ENCODE results near the gene SLC22A13.

GRCh38 chr3:37508870-37509496 lies 57.0 kb downstream of the ITGA9 start:
- PRO-cap, result no peak
- RRBS, 2 experiments, result no CpG with 5 or more reads among the region's 2 CpGs

DNA sequence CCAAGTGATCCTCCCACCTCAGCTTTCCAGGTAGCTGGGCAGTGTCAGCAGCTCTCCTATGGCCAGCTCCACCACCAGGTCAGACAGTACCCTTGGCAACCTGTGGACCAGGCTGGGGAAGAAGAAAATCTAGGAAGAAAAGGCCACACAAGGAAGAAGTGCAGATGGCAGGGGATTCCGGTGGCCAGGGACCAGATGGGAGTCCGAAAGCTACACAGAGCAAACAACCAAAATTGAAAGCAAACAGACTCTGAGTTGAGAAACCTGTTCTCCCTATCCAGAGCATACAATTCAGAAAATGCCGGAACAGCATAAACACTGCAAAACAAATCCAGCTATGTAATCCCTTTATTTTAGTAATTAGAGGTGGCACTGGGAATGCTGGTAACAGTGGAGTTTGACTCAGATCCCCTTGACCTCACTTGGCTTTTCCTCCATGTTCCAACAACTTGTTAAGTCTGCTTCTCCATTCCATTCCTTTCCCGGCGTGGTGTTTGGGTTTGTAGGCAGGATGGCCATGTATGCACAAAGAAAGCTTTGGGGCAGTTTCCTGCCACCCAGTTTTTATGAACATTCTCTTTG lies 143.4 kb downstream of the ITGA9 start:
- PRO-cap, result no peak
- RRBS, 2 experiments, result no CpG with 5 or more reads among the region's 5 CpGs

DNA sequence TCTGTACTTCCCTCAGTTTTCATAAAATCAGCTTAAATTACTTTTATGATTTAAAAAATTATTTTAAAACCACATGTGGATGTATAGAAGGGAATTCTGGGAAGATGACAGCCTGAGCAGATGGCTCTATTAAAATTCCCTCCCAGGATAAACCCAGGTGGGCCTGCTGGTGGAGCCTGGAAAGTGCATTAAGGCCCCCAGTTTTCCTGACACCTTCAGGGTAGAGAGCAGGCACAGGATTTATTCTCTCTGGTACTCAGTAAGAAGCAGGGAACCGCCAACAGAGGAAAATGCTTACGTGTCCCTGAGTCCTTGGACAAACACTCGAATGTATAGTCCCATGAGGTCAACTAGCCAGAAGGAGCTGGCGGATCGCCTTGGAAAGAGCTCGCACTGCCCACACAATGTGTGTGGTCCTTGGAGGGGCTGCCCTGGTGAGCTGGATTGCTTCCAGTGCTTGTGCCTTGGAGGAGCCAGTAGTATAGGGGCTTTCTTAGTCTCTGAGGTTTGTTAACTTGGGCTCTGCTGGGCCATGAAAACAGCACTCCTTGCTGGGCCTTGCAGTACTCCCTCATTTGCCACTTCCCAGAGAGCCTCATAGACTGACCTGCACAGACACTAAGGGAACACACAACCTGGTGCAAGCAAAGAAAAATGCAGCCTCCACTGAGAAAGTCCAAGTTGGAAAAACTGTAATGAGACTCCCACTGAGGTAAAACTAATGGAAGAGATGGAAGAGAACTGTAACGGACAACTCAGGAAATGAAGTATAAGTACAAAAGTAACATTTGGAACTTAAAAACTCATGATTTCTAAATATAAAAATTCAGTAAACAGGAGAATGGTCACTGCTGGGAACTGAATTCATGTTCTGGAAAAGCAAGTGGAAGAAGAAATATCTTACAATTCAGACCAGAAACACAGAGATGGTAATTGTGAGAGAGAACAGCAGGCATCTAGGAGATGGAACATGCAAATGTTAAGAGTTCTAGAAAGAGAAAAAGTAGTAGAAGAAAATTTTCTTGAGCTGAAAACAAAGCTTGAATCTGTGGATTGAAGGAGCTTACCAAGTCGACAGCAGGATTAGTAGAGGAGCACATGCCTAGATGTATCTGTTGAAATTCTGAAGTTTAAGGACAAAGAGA lies 40.6 kb upstream of the VILL start:
- PRO-cap, result no peak
- RRBS, 2 experiments, result no CpG with 5 or more reads among the region's 8 CpGs

- PRO-cap, result no peak
- RRBS, 2 experiments, result no CpG with 5 or more reads among the region's 13 CpGs
Observed at GRCh38 chr3:37987679-37988510, 2.7 kb upstream of the VILL start.

DNA sequence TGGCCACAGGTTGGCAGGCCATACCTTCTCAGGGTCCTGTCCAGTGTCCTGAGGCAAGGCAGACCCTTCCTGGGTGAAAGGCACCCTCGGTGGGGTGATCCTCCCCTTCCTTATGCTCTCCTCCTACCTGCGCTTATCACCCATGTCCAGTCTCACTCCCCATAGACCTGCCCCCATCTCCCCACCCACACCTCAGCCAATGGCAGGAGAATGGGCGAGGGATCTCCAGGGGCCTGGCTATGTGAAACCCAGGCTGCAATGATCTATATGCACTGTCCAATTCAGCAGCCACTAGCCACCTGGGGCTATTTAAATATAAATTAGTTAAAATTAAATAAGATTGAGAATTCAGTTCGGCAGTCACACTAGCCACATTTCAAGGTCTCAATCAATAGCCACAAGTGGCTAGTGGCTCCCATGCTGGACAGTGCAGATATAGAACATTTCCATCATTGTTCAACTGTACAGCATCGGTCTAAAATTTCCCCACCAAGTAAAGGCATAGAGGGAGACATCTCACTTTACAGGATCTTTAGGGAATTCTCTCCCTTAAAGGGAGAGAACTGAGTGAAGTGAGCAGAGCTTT lies 10.4 kb downstream of the PLCD1 start:
- PRO-cap, result no peak
- RRBS, 2 experiments, result no CpG with 5 or more reads among the region's 5 CpGs

DNA sequence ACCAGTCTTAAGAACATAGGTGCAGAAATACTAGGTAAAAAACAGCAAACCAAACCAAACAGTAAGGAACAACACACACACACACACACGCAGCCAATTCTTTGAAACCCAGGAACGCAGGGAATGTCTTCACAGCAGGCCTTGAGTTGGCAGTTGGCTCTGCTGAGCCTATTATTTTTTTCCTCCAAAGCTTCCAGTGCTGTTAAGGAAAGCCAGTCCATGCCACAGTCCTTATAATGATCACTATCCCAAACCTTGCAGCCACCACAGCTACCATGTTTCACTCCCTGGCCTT lies 30.4 kb downstream of the DLEC1 start:
- PRO-cap, result no peak
- RRBS, 2 experiments, result no CpG with 5 or more reads among the region's 2 CpGs

- PRO-cap, result no peak
- RRBS, 2 experiments, result no CpG with 5 or more reads among the region's 10 CpGs
Observed at GRCh38 chr3:38122775-38123467, 14.0 kb downstream of the ACAA1 start.

DNA sequence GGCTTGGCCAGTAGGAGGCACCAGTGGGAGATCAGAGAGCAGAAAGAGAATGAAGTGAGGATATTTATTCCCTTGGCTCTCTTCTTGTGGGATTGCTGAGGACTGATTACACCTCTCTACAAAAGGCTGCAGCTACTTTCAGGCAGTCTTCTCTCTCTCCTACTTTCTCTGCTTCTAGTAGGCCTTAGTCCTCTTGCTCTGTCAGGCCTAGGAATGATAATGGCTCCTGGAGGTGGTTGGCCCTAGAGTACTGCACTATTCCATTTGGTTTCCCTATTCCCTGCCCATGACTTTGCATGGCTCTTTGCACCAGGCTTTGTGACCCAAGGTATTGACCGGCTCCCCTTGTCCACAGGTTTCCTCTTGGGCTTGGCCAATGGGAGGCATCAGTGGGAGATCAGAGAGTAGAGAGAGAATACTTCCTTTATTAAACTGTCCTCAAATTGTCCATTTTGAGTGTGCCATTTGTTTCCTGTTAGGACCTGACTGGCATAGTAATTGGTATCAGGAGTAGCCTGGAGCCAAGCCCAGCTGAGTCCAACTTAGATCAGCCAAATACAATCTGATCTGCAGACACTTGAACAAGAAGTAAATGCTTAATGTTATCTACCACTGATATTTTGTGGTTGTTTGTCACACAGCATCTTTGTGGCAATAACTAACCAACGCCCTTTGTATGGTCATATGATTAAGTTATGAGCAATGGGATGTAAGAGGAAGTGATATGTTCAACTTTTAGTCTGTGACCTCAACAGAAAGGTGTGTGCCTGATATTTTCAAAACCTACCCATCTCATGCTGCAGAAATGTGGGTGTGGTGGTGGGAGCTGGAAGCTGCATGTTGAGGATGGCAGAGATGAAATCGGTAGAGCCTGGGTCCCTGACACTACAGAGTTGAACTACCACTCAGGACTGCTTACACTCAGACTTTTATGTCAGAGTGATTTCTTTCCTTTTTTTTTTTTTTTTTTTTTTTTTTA lies 13.2 kb downstream of the MYD88 start:
- PRO-cap, result no peak
- RRBS, 2 experiments, result no CpG with 5 or more reads among the region's 3 CpGs

DNA sequence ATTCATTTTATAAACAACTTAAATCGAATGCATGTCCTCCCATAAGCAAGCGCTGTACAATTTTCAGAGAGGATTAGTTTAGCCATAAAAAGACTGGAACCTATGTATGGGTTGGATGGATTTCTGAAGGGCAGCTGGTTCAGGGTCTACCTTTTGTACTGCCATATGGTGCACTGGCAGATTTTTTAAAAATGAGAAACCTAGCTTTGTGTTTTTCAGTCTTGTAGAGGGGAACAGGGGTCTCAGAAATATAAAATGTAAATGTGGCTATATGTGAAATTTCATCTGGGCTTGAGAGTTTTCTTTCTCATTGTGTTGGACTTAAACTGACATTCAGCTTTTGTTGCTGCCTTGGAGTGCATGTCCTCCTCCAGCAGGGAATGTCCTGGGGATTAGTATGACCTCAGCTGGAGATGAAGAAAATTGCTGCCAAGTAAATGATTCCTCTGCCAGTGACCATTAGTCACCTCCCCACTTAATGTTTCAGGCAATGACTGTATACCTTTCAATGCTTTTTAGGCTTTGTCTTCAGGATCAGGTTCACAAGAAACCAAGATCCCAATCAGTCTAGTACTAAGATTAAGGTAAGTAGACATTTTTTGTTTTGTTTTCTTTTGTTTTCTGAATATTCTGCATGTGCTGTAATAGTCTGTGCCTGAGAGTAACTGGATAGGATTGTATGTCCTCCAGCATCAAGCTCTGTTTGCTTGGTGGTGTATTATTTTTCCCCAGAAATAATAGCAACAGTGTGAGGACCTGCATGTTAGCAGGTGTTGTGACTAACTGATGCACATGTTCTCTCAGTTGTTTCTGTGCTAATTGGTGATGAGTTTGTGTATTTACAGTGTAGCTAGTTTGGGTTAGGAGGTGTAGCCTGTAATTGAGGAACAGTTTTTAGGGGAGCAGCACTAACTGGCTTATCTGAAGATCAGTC lies 18.2 kb upstream of the SLC22A13 start:
- PRO-cap, result no peak
- RRBS, 2 experiments, result no CpG with 5 or more reads among the region's 2 CpGs

DNA sequence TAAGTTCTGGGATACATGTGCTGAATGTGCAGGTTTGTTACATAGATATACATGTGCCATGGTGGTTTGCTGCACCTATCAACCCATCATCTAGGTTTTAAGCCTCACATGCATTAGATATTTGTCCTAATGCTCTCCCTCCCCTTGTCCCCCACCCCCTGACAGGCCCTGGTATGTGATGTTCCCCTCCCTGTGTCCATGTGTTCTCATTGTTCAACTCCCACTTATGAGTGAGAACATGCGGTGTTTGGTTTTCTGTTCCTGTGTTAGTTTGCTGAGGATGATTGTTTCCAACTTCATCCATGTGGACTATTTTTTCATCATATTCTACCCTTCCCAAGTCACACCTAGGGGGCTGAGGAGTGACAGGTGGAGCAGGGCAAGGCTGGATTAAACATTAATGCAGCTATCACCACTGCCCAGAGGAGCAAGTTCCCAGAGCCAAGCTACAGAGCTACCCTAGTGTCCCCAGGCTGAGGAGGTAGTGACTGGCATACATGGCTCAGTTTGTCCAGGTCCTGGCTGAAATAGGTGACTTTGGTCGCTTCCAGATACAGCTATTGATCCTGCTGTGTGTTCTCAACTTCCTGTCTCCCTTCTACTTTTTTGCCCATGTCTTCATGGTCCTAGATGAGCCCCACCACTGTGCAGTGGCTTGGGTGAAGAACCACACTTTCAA lies at the start of gene SLC22A13:
SLC22A13 (plus strand) TSS at position 449 of the 679 bp plus-strand sequence.
- PRO-cap, result no peak
- RRBS, 2 experiments, result no CpG with 5 or more reads among the region's 2 CpGs

DNA sequence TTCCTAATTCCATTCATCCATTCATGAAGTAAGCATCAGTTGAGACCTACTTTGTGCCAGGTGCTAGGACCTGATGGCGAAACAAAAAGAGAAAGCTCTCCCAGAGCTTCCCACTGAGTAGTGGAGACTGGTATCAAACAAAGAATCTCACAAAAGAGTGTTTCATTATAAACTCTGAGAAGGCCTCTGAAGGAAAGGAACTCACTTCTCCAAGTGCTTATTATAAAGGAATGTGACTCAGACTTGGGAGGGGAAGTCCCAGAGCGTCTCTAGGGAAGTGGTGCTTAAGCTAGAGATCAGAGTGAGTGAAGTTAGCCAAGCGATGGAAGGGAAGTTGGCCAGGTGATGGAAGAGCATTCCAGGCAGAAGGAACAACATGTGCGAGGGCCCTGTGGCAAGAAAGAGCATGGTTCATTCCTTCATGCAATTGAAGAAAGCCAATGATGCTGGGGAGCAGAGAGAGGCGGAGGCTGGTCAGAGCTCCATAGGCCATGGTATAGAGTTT lies 2.3 kb downstream of the XYLB start:
- PRO-cap, result no peak
- RRBS, 2 experiments, result no CpG with 5 or more reads among the region's 5 CpGs

DNA sequence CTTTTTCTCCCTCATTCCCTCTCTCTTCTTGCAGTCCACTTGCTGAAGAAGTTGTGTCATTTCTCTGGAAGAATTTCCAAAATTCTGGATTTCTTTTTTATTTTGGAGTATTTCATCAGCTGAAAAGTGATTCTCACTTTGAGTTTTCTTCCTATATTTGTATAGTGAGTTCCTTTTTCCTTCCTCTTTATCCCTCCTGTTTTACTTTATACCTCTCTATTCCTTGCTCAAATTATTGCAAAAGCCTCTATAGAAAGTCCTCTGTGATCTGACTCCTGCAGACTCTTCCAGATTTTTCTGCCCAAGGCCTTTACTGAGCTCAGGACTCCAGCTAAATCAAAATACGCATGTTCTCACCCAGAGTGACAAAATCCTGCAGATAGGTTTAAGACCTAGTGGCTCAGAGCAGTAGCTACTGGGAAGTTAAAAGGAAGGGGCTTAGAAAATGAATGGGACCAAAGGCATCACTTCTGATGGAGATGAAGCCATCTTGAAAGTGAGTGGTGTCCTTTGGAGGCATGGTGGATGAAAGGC lies 39.8 kb upstream of the ACVR2B start:
- PRO-cap, result no peak
- RRBS, 2 experiments, result no CpG with 5 or more reads among the region's 1 CpG

GRCh38 chr3:38443010-38443822 lies 10.5 kb upstream of the ACVR2B start:
- PRO-cap, result no peak
- RRBS, 2 experiments, result no CpG with 5 or more reads among the region's 7 CpGs

DNA sequence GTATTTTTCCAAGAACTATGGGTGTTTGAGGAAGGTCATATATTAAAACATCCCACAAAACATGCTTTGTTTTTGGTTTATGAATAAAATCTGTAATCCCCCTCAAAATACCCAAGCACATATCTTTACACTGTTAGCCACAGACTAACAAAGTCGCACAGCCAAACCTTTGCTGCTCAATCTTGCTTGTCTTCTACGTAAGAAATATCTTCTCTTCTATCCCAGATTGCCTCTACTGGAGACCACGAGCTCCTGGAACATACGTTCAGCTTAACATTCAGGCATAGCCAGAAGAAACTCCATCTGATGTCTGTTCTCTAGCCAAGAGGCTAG lies 181 bp downstream of the SCN10A start:
- PRO-cap, result no peak
- RRBS, 2 experiments, result no CpG with 5 or more reads among the region's 4 CpGs

DNA sequence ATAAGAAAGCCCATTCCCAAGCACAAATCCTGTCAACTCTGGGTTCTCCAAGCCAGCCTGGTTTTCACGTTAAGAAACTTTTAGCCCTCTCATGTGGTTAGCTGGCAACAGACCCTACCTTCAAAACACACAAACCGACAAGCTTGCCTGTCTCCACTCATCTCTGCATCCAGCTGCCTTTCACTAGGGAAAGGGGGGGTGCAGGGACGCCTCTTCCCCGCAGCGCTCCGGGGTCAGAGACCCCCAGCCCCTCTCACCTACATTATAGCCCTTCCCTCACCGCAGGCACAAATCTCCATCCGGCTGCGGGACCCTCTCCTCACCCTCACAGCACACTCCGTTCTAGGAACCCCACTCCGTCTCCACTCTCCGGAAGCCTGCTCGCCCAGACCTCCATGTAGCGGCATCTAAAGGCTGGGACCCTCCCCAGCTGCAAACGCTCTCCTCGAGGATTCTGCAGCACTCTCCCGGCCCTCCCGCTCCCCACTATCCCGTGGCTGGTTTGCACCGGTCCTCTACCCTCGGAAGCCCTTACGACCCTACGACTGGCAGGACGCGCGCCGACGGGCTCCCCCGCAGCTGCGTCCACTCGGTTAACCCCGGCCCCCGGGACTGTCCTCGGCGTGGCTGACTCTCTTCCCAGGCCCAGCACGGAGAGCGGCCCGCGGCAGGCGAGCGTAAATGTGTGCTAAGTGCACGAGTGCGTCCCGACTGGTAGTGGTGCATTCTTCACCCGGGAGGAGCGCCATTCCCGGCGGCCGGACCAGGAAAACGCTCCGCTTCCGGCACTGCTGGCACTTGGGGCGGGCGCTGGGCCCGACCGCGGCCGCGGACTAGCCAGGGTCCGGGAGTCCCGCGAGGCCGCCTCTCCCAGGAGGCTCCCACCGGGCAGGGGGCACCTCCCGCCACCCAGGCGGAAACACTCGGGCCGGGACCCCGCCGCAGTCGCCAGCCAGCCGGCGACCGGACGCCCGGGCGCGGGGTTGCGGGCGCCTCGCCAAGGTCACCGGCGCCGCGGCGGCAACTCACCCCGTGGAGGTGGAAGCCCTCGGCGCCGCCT lies 647 bp downstream of the GORASP1 start:
- PRO-cap, result bidirectional peak, plus-strand start at position 524 of the sequence, minus-strand start at position 463 of the sequence; bidirectional peak, plus-strand start at position 797 of the sequence, minus-strand start at position 719 of the sequence
- RRBS, 2 experiments, result 3% methylated on average over 43 to 46 of the region's 90 CpGs

GRCh38 chr3:39122607-39123318 lies 15.3 kb downstream of the TTC21A start:
- PRO-cap, result no peak
- RRBS, 2 experiments, result no CpG with 5 or more reads among the region's 1 CpG

DNA sequence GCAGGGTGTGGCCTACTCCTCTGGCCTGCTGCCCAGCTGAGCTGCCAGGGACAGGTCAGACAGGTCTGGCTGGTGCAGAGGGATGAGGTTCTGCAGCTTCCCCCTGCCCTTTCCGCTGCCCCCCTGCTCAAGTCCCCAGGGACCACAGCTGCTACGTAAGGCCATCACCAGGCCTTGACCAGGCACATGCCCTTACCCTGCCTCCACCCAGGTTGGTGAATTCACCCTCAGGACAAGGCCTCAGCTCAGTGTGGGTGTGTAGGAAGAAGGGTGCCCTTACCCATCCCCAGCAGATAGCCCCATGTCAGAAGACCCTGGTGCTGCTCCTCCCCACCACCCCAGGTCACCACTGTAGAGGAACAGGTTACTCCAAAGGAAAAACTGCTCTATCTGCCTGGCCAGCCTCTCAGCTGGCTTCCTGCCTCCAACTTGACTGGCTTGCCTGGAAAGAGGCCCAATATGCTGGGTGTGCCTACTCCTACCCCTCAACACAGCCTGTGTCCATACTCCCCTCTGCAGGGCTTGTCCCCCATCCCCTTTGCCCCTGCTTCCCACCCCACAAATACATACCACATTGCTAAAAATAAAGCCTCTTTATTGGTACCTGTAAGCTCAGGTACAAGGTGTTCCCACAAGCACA lies 12.0 kb downstream of the CSRNP1 start:
- PRO-cap, result no peak
- RRBS, 2 experiments, result no CpG with 5 or more reads among the region's 2 CpGs

DNA sequence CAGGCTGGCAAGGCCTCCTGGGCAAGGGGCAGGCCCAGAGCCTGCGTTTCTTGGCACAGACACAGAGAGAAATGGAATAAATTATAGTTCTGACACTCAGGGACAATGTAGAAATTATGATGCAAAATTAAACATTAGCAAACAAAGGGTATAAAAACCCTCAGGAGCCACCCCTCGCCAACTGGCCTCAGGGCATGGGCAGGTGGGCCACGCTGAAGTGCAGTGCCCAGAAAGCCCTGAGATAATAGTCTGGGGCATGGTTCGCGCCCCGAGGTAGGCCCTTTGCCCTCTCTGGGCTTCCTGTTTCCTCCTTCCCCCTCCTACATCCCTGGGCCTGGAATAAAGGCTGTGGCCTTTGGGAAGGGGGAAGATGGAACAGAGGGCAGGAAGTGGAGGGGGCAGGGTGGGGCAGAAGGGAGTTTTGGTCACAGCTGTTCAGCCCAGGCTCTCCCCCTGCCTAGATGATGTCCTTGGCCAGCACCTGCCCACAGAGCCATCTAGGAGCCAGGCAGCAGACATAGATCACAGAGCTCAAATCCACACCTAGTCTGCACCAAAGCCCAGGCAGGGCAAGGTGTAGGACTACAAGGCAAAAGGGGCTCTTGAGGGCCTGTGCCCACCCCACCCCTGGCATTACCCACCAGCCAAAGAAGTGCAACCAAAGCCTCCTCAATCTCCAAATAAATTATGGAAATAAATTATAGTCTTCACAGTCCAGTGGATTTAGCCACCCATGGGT lies 11.3 kb downstream of the CSRNP1 start:
- PRO-cap, result no peak
- RRBS, 2 experiments, result no CpG with 5 or more reads among the region's 6 CpGs

DNA sequence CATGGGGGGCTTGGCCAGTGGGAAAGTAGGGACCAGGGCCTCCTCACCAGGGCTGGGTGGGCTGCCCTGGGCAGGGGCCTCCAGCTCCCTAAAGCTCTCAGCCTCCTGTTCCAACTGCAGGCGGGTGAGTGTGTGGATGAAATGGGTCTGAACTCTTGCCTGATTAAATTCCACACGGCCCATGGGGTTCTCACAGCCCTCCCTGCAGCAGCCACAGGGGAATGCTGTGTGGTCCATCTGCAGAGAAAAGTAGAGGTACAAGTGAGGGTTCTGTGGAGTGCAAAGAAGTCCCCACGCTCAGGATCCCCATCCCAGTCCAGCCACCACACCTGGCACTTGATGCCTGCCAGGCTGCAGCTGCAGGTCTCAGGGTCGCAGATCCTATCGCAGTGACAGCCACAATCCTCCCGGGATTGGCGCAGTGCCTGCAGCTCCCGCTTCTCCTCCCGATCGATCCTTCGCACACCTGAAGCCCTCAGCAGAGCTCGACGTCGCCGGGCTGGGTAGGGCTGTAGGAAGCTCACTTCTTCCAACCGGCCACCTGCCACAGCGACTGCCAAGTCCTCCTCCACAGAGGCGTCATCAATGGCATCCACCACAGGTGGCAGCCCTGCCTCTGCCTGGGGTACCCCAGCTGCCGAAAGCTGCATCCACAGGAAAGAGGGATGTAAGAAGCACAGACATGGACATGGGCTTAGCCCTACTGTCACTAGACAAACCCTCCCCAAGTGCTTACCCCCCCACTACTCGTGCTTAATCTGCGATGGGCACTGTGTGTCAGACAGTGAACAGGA lies 9.4 kb downstream of the CSRNP1 start:
- PRO-cap, result no peak
- RRBS, 2 experiments, result 88 to 95% methylated on average over 7 of the region's 21 CpGs

GRCh38 chr3:39147476-39148164 lies 5.8 kb downstream of the CSRNP1 start:
- PRO-cap, result no peak
- RRBS, 2 experiments, result no CpG with 5 or more reads among the region's 7 CpGs

Data from HEK293 (cell line).